Glomerular endothelial cell (primary cell): ENCODE results near the genes AMER3, RAB6D and NCKAP5.

- RAMPAGE, long total RNA: no peak
Observed at GRCh38 chr2:130755171-130756190, at the start of gene AMER3. AMER3 (plus strand) TSS chr2:130755540.

GRCh38 chr2:130991848-130992206, 101.4 kb downstream of the FAM168B start:
- RAMPAGE, long total RNA: no peak

- RAMPAGE, long total RNA: no peak
Observed at GRCh38 chr2:131081566-131082330, 11.5 kb downstream of the FAM168B start.

DNA sequence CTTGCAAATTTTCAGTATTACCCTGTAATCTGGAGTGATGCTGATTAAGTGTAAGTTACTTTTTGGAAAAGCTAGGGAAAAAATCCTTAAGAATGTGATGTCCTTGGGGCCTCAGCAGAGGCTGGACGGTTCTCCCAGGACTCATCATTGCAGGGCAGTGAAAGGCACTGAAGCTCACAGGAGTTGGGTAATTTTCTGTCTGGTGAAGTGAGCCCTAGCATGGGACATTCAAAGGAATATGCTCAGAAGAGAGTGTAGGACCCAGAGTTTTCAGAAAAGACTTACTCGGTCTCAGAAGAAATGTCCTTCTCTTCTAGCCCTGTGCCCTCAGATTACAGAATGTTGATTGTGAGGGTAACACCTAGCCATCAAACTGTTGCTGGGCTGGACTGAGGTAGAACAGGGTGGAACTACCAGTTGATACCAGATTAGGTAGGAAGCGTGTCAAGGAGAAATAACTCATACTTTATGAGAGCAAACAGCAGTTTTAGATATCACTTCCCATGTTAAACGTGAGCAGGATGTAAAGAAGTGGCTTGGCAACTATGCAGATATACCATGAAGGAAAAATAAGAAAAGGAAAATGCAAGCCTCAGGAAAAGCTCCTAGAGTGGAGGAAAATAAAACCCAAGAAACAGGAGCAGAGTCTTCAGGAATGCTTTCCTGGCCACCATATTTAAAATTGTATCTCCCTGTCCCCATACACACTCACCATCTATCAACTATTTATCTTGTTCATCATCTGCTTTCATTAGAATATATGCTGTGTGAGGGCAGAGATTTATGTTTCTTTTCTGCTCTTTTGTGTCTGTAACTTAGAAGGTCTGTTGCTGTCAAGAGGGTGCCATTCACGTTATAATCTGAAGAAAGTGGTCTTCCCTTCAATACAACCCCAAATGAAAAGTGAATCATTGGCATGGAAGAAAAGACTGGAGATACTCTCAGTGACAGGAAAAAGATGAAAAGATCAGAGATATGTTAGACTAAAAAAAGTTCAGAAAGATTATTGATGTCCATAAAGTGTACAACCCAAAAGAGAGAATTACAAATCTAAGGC, 23.0 kb downstream of the PLEKHB2 start:
- RAMPAGE, long total RNA: no peak

DNA sequence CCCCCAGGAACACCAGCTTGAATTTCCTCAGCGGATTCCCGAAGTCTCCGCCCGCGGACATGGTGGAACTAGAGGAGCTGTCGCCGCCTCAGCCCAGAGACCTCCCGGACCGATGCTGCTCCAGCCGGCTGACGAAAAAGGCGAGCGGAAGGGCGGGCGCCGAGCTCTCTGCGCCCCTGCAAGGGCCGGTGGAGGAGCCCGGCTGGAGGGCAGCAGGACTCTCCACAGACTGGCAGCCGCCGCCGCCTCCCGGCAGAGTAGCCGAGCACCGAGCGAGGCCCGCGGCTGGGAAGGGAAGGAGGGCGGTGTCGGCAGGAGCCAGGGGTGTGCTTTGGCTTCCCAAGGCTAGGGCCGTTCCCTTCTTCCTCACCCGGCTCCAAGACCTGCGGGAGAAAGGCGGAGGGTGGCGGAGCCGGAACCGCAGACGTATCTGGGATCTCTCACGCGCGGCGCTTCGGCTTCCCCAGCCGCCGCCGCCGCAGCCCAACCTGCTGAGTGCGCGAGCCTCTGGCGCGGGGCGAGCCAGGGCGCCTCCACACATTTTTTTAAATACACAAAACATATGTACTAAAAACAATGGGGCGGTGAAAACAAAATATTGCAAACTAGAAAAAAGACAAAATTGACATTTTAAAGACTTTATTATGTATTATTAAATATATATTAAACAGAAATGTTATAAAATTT, at the start of gene RAB6D:
RAB6D (minus strand) TSS at position 509 of the 687 bp plus-strand sequence.
- RAMPAGE, long total RNA: no peak

- RAMPAGE, long total RNA: no peak
Observed at GRCh38 chr2:131479077-131479567, 3.2 kb downstream of the TUBA3D start.

GRCh38 chr2:132257812-132258367, 96.1 kb upstream of the ANKRD30BL start:
- RAMPAGE, long total RNA: no peak

- RAMPAGE, long total RNA: no peak
Observed at GRCh38 chr2:132267287-132267708, 105.5 kb upstream of the ANKRD30BL start.

DNA sequence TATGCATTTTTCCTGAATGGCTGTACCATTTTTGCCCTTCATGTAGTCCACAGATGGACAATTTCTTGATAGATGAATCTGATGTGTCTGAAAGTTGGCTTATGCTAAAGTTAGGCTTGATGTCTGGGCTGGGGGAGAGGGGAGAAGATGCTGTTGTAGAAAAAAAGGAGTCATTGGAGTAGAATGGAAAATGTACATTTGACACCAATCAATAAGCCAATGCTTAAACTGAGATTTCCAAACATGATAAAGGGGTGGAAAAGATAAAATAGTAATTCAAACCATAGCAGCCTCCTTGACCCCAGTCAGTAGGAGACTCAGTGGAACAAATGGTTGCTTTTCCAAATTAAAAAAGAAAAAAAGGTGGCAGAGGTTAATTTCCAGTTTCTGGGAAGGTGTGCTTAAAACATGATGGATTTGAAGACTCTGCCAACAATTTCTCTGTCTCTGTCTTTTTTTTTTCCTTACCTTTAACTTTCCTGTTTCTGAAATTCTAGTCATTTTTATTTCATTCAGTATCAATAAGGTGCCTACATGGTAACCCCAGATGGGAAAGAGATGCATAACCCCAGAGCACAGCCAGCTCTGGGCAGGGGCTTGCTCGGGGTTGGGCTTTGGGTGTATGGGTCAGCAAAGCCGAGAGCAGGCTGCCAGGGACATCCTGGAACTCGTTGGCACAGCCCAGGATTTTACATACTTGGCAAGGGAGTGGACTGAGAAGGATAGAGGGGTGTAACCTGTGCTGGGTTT, 43.8 kb downstream of the GPR39 start:
- RAMPAGE, long total RNA: no peak

DNA sequence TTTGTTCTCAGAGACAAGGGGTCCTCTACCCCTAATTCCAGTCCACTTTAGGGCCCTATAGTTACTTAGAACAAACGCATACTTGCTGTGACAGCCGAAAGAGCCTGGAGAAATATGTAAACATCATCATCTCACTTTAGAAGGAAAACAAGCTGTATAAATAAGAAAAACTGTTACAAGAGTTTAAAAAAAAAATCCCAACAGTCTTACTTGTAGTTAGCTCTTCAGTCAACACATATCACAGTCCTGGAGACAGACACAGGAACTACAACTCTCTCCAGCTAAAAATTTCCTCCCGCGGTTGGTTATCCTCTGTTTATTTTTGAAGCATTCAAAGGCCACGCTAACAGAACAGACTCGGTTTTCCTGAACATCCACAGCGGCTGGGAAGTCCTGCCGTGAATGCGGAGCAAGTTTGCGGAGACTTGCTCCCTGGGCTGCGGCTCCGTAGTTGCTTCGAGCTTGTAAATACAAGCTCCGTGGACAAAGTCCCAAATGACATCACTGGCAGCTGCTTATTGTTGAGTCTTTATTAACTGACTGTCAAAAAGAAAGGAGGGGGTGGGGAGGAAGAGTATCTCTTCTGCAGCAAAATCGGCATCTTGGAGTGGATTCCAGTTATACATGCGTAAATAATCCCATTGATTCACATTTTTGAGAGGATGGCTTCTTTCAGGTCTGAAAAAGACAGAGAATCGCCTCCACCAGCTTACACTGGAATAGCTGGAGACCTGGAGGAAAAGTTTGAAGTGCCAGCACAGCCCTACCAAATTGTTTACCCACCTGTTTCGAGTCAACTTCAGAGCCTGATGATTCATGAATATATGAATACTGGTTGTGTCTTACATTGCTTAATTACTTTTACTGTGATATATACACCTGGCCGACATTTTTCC, at the start of gene NCKAP5:
NCKAP5 (minus strand) TSS at position 458 of the 896 bp plus-strand sequence.
- RAMPAGE, long total RNA: no peak

GRCh38 chr2:133579200-133579681, 11.0 kb upstream of the NCKAP5 start:
- RAMPAGE, long total RNA: no peak

- RAMPAGE, long total RNA: no peak
Observed at GRCh38 chr2:134124423-134124855, 129.4 kb upstream of the MGAT5 start.

DNA sequence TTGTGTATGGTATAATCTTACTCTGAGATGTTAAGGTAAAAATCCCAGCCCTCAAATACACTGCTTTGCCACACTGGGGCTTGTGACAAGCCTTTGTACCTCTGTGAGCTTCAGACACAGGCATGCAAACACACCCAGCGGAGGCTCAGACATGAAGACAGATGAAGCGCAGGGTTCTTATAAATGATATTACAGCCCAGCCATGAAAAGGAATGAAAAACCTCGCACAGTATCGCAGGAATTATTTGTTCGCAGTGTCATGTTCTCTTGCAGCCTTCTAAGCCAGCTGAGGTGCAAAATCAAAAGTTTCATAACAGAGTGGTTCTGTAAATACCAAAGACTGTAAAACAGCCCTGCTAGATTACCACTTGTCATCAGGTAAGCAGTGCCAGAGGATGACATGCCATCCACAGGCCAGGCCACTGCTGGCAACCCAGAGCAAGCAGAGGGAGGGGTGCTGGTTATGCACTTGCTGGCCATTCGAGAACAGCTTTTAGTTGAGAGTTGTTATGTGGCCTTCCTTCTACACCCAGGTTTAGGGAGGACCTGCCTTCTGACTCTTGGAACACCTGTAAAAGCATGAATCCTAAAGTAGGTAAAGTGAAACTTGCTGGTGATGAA, 114.3 kb upstream of the MGAT5 start:
- RAMPAGE, long total RNA: no peak

DNA sequence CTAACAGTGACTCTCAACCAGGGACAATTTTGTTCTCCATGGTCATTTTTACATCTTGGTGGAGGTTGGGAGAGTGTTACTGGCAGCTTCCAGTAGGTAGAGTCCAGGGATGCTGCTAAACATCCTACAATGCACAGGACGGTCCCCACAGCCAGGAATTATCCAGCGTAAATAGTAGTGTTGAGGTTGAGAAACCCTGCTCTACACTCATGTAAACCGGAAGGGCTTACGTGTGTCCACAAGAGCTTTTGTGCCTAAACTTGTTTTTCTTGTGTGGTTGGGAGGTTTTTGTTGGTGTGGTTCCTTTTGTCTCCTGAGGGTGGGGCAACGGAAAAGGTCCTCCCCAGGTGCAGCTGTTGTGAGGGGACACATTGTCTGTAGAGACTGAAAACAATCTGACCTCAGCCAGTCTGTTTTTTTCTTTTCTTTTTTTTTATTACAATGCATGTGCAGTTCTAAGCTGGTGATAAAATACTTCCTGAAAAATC, 72.7 kb upstream of the MGAT5 start:
- RAMPAGE, long total RNA: no peak

DNA sequence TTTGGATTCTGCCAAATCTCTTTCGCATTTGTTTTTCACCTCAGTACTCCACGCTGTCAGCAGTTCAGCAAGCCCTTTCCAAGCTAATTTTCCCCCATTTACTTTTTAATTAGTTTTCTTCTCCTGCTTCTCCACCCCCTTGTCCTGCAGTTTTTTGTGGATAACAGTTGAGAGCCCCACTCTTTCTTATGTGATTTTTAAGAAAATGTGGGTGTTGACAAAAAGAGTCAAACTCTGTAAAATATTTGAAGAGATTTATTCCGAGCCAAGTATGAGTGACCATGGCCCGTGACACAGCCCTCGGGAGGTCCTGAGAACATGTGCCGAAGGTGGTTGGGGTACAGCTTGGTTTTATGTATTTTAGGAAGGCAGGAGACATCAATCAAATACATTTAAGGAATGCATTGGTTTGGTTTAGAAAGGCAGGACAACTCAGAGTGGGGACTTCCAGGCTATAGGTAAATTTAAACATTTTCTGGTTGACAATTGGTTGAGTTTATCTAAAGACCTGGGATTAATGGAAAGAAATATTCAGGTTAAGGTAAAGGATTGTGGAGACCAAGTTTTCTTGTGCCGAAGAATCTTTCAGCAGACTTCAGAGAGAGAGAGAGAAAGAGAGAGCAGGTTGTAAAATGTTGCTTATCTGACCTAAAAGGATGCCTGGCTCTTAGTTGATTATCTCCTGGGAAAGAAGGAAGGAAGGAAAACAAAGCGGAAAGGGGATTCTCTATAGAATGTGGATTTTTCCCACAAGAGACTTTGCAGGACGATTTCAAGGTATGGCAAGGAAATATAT, 32.8 kb upstream of the MGAT5 start:
- RAMPAGE, long total RNA: no peak

- RAMPAGE, long total RNA: no peak
Observed at GRCh38 chr2:134251955-134252845, 1.7 kb upstream of the MGAT5 start.

DNA sequence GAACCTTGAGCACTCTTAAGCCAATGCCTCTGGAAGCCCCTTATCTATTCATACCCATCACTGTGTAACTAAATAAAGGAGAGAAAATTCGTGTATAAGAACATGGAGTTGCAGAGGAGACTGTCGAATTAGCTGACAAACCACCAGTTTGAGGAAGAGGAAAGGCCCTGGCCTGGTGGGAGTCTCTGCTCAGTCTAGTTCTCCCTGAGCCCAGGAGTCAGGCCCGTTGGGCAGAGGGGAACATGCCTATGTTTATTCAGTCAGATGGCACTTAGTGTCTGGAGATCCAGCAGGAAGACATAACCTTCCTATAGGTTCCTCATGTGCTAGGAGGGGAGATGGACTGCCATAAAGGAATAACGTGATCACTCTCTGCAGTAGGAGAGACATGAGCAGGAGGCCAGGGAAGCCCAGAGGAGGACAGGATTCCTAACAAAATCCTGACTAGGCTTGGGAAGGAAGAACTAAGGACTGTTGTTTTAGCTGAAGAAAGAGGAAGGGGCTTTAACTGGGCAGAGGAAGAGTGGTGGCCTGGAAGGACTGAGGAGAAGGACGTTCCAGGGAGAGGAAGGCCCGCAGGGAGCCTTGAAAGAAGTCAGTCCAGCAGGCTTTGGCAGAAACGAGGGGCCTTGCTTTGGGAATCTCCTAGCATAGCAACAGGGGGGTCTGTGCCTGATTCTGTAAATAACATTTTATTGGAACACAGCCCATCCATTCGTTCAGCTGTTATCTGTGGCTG, 60.5 kb downstream of the MGAT5 start:
- RAMPAGE, long total RNA: no peak

DNA sequence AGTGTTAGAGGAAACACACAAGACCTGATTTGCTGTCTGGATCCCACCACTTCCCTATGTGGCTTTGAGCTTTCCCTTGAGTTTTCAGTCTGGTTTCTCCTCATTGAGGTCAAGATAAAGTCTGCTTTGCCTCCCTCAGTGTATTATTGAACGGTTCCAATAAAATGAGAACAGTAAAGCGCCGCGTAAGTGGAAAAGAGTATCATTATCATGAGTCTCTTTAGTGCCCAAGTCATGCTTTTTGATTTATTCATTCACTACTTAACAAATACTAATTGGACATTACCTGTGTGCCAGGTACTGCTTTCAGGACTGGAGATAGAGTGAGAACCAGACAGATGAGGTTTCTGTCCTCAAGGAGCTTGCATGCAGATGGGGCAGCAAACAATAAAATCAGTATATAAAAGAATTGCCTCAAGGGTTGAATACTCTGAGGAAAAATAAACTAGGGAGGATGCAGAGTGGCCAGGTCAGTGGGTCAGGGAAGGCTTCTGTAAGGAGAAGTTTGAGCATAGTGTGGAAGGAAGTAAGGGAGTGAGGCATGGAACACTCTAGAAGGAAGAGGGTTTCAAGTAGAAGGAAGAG, 74.6 kb downstream of the MGAT5 start:
- RAMPAGE, long total RNA: no peak

DNA sequence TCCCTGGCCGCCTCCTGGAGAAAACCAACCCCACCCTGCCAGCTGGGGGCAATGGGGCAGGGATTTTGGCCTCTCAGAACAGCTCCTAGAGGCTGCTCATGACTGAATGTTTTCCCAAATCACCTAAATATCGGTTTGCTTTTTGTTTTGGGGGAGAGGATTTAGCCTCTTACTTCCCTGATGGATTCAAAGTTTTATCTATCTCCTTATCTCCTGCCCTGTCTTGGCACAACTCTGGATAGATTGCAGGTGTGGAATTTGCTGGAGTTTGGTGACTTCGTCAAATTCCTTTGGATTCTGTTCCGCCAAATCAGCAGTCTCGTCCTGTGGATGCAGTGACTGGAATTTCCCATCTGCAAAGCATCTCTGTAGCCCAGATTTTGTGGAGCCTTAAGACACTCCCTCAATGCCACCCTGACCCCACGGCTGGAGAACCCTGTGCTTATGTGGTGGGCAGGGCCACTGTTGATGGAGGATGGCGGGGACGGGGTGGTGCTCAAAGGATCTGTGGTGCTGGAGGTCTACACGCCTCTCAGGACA, 199.9 kb downstream of the MGAT5 start:
- RAMPAGE, long total RNA: no peak

DNA sequence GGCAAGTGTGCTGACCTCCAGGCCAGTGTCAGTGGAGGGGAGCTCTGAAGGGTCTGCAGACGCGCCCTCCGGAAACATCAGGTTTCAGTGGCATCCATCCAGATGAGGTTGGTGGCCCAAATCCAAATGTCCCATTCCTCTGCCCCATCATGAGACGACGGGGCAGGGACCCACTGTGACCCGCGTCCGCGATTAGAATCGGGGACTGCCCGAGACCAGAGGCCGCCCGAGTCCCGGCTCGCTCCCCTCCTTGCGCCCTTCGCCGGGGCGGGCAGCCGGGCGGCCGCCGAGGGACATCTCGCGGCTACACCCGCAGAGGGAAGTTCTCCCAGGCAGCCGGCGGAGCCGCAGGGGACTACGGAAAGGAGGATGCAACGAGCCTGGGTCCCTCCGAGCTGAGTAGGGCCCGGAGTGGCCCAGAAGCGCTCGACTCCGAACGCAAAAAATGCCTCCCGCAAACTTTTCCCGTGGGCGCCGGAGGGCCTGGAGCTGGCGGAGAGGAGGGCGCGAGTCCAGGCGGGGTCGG, 763 bp downstream of the TMEM163 start:
- RAMPAGE, long total RNA: no peak